ENCODE measurements around the genes RNF214 and IL10RA.

- PRO-cap, result no peak
Observed at GRCh38 chr11:116955522-116956048, 118.2 kb upstream of the APOA1 start.

DNA sequence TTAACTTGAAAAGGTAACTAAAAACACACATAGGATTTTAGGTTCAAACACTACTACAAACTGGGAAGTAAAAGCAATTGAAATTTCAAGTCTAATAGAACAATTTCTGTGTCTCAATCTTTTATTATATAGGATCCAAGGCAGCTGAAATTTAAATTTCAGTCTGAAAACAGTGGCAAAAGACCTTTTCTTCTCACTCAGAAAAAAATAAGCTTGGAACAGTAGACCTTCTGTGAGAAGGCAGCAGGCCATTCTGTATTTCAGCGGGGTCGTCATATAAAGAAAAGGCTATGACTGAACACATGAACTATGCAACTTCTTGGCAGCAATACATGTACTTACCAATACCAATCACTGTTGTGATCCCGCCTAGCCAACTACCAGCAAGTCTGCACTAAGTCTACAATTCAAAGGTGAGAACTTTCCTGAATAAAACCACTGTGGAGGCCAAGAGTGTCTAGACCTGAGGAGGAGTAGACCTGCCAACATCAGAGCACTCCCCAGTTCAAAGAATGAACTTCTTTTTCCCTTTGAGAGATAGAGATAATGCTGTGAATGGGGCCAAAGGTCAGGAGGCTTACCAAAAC, 108.3 kb downstream of the SIK3 start:
- PRO-cap, result no peak

DNA sequence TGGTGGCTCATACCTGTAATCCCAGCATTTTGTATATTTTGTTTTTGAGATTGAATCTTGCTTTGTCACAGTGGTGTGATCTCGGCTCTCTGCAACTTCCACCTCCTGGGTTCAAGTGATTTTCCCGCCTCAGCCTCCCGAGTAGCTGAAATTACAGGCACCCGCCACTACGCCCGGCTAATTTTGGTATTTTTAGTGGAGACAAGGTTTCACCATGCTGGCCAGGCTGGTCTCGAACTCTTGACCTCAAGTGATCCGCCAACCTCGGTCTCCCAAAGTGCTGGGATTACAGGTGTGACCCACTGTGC, 69.4 kb downstream of the SIK3 start:
- PRO-cap, result no peak

DNA sequence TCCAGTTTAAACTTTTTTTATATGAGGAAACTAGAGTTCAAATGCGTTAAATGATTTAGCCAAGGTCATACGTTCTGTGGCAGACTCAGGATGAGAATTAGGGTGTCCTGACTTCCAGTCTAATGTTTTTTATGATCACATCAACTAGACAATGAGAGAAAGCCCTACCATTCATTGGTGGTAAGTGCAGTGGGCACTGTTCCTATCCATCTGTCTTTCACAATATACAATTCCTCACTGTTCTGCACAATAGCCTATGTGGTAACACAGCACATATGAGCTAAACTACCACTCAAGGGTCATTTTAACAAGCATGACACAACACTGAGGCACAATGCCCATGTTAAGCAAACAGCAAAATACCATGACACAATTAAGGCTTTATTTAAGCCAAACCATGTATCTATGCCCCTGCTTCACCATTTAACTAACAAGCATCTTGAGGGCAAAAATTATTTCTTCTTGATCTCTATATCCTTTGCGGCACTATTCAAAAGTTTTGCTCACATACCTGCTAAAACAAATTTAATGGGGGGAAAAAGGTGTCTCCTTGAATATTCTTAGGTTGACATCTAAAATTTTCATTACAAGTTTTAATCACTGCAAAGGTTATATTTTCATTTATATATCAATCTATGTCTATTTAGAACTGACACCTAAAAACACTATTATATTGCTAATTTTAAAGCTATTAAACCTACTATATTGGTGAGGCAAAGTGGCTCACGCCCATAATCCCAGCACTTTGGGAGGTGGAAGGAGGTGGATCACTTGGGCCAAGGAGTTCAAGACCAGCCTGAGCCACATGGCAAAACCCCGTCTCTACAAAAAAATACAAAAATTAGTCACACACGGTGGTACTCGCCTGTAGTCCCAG, 52.1 kb downstream of the SIK3 start:
- PRO-cap, result no peak

DNA sequence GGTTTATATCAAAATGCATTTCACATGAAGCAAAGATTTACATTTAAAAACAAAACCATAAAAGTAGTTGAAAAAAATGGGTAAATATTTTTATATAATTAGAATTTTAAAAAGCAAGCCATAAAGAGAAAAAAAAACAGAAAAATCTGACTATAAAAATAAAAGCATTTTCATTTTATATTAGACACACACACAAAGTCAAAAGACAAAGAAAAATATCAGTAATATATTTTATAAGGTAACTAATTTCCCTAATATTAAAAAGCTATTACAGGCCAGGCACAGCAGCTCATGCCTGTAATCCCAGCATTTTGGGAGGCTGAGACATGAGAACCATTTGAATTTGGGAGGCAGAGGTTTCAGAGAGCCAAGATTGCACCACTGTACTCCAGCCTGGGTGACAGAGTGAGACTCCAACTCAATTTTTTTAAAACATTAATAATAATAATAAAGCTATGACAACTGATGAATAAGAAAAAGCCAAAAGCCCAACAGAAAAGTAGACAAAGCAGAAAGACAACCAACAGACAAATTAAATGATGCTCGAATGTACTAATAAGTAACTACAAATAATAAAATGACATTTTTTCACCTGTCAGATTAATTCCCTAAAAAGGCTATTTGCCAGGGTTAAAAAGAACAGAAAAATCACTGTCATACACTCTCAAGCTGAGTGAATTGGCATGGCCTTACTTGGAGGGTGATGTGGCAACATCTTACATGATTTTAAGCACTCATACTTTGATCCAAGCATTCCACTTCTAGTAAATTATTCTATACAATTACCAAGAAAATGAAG, 18.4 kb downstream of the SIK3 start:
- PRO-cap, result no peak

- PRO-cap, result unidirectional peak, plus-strand start at chr11:117179140
Observed at GRCh38 chr11:117179057-117179996, 784 bp downstream of the SIDT2 start.

DNA sequence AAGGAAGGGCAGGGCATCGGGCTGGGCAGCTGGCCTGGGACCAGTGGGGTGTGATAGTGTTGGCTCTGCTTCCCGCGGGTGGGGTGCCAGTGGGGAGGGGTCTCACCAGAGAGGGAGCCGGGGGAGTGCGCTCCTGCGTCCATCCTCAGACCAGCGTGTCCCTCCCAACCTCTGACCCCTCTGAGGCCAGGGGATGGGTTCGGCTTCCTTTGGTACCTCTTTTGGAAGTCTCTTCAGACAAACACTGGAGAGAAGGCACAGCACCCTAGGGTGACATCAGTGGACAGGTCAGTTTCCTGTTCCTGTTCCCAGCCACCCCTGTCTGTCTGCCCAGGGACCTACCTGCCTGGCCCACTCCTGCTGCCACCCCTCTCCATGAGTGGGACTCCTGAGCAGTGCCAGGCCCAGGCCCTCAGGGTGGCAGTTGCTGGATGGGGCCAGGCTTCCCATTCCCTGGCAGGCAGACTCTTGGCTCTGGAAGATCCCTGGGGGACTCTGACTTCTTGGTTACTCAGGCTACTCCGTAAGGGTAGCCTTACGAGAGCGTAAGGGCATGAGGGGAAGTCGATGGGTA, 2.6 kb downstream of the TAGLN start:
- PRO-cap, result no peak

GRCh38 chr11:117202676-117203732, 3.8 kb downstream of the TAGLN start:
- PRO-cap, result no peak

DNA sequence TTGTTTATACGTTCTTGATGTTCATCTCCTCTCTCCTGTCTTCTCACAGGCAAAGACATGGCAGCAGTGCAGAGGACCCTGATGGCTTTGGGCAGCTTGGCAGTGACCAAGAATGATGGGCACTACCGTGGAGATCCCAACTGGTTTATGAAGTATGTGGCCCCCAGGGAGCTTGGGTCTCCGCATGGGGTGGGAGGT, 4.5 kb downstream of the TAGLN start:
- PRO-cap, result no peak

DNA sequence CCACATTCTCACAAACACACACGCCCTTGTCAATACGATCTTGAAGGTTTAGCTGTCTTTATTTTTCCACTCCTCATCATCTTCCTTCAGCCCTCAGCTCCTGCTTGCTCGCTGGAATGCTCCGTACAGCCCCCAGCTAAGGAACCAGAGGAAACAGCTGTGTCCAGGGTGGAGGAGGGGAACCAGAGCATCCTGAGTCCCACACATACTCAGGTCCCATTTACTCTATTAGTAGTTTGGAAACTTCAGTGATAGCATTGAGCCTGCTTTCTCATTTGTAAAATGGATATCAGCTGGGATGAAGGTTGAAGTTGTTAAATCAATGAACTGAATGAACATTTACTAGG, 13.3 kb downstream of the PCSK7 start:
- PRO-cap, result no peak

DNA sequence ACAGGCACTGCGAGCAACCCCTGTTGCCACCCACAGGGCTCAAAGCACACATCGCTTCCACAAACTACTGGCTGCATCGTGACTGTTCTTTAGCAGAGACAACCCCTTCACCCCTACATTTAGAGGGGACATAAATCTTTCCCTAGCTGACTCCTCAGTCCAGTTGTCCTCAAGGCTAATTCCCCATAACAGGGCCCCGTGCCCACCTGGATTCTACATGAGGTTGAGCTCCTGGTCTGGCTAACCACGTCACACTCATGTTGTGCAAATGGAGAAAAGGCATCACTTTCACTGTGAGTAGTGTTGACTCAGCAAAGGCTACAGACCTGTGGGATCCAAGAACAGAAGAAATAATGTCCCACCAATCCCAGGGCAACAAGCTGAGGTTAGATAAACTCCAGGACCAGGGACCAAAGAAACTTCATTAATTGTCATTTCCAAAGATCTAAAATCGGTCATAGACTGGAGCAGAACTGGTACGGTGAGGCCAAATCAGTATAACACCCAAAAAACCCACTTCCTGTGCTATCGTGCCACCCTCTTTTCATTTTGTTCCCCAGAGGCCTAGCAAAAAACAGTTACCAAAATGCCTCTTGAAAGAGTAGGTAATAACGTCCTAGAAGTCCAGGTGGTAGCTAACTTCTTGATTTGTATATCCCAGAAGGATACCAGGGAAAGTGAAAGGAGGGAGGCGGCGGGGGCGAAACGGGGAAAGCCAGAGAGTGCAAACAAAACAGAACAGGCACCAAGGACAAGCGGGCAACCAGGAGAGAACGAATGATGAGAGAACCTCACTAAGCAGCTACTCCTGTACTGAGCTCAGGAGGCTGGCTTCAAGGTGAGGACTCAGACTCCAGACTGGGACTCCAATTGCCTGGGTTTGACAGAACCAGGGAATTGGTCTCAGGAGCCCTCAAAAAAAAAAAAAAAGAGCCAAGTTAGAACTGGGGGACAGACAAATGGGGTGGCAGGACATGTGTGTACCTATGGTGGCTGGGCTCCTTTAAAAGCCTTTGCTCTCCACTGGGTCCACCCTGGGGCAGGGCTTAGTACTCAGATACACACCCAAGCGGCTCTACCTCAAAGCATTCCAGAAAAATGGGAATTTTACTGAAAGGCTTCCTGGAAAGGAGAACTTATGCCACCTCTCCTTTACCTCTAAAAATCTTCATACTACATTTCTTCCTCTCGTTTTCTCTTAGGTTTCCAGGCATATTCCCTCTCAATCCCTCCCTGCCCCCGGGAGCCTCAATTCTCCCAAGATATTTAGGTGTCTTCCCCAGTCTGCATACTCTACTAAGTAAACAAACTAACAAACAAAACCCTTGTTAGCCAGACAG, 1.3 kb downstream of the PCSK7 start:
- PRO-cap, result no peak

DNA sequence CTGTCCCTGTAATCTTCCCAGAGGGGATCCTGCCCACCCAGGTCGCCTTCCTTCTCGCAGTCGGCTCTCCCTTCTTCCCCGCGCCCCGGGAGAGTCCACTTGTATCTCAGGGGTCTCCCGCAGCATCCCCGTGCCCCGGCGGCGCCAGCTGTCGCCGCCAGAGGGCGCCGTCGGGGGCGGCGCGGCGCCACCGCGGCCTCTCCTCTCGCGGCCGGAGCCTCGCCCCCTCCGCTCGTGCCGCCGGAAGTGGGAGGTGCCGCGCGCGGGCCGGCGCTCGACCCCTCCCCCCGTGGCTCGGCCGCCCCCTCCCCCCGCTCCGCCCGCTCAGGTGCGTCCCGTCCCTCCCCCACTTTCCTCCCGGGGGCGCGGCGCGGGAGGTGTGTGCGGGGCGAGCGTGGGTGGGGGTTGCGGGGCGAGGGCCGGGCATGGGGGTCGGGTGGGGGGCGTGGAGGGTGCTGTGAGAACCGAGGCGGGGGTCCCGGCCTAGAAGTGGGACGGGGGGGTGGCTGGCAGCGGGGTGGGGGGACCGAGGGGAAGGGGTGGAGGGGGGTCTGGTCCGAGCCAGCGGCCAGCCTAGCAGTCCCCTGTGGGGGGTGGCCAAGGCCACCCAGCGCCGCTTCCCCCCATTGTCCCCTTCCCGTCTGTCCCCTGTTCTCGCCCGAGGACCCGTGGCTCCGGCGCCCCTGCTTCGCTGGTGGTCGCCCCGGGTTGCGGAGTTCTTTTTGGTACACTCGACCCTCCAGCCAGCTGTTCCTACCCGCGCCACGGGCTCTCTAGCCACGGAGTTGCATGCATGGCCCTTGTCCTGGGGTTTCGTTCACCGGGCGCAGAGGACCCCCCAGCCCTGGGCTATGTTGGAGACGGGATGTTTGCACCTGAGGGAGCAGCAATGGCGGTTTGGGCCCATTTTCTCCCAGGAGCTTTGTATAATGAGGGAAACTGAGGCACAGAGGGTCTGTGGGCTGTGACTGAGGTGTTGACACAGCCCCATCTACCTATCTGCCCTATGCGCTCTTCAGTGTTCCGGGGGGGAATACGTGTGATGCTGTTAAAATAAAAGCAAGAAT, at the start of gene RNF214:
TSS of gene RNF214 (plus strand) at position 273 of the 1,067 bp plus-strand sequence.
- PRO-cap, result bidirectional peak, plus-strand start at position 297 of the sequence, minus-strand start at position 137 of the sequence

DNA sequence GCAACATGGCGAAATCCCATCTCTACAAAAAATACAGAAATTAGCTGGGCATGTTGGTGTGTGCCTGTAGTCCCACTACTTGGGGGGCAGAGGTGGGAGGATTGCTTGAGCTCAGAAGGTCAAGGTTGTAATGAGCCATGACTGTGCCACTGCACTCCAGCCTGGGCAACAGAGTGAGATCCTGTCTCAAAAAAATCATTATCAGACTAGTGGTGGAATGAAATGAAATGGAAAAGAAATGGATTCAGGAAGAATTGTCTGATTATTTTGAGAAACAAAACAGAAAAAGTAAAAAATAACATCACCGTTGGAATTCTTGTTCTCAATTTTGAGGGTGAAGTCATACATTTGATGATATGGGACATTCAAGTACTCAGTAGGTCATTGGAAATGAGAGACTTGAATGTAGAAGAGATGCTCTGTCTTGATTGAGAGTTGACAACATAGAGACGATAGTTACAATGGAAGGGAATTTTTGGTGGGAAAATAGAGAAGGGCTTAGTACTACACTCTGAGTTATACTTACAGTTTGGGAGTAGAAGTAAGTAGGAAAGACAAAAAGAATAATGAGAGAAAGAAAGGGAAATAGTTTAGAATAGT, 24.8 kb downstream of the RNF214 start:
- PRO-cap, result no peak

- PRO-cap, result no peak
Observed at GRCh38 chr11:117816796-117817221, 7.7 kb downstream of the FXYD2 start.

- PRO-cap, result no peak
Observed at GRCh38 chr11:117823097-117823903, 1.2 kb downstream of the FXYD2 start.

DNA sequence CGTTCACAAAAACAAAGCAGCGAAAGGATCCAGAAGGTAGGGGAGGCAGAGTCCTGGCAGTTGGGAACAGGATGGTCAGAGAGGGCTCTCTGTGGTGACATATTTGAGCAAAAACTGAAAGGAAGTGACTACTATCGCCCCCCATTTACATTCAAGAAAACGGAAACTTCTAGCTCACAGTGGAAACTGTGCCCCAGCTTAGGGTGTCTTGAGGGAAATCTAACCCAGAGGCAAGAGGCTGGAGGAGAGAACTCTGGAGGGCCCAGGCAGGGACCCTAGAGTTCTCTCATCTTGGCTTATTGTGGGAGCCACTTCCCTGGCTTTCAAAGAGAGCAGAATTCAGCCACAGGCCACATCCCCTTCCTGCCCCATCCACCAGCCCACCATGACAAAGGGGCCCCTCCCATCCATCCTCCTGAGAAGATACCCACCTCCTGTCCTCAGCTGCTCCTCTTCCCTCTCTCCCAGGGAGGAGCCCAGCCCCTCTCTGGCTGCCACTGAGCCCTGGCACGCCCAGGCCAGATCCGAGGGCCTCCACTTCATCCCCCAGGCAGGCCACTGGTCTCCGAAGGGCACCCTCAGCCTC, 1.5 kb upstream of the TMPRSS13 start:
- PRO-cap, result no peak

GRCh38 chr11:117985761-117986600, at the start of gene IL10RA:
Gene IL10RA, plus strand, starts transcription at chr11:117986394.
- PRO-cap, result no peak

- PRO-cap, result no peak
Observed at GRCh38 chr11:117989022-117989347, 2.8 kb downstream of the IL10RA start.

DNA sequence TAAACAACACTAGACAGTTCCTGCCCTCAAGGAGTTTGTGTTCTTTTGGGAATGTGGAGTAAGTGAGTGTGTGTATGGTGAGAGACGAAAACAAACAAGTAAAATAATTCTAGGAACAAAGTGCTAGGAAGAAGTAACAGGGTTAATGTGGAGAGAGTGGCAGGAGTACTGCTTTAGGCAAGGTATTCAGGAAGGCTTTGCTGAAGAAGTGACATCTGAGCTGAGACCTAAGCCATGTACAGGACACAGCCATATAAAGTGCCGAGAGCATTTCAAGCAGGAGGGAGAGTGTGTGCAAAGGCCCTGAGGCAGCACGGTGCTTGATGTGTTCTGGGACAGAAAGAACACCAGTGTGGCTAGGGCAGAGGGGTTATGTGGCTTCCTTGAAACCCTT, 11.5 kb downstream of the IL10RA start:
- PRO-cap, result no peak

DNA sequence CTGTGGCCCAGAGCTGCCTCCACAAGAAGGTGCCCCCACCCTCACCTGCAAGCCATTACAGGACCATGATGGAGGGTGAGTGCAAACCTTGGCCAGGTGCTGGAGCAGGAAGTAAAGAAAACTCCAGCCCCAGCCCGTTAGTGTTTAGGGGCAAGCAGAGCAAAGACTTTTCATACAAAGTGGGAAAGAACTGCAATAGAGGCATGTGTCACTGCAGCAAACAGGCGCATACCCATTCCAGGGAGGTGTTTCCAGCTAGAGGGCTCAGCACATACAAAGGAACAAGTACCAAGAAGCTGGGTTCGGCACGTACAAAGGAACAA, 26.2 kb downstream of the SCN4B start:
- PRO-cap, result unidirectional peak, plus-strand start at position 95 of the sequence

Data from A673 (cell line).